OVCAR3 (cell line): ENCODE data around the gene TMEM167B.

GRCh38 chr1:109090481-109091511, at the start of gene TMEM167B:
Gene TMEM167B (plus strand): TSS chr1:109090764.
- RRBS = 5% methylated on average over 8 of the region's 57 CpGs

- RRBS = no CpG with 5 or more reads among the region's 8 CpGs
Observed at GRCh38 chr1:109259595-109260512, 10.5 kb downstream of the CELSR2 start.

- RRBS = no CpG with 5 or more reads among the region's 7 CpGs
Observed at GRCh38 chr1:109304305-109305356, 2.2 kb downstream of the MYBPHL start.

DNA sequence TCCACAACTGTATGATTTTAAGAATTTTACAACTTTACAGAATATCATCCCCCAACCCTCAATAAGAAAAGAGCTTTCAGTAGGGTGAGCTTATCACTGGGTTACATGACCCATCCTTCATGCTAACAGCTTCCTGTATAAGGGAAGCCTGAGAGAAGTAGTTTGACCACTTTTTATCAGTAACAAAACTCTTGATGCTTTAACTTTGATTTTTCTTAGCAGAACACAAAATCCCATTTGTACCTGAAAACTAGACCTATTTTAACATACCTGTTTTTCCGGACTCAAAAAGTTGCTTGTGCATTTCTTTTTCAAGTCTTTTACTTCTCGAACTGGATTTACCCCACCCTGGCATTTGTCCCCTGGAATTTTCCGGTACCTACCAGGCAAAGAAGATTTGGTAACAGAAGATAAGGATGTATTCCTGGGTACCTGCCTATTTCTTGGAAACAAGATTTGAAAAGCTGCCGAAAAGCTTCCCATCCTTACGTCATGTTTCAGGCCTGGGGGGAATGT, 9.8 kb upstream of the MYBPHL start:
- RRBS = 98% methylated on average over 2 of the region's 5 CpGs

GRCh38 chr1:109317284-109318092, 10.7 kb upstream of the MYBPHL start:
- RRBS = no CpG with 5 or more reads among the region's 18 CpGs

- RRBS = no CpG with 5 or more reads among the region's 4 CpGs
Observed at GRCh38 chr1:109391118-109391592, 6.6 kb downstream of the SORT1 start.

- RRBS = 11% methylated on average over 4 of the region's 14 CpGs
Observed at GRCh38 chr1:109509216-109509445, 396 bp downstream of the AMIGO1 start.

DNA sequence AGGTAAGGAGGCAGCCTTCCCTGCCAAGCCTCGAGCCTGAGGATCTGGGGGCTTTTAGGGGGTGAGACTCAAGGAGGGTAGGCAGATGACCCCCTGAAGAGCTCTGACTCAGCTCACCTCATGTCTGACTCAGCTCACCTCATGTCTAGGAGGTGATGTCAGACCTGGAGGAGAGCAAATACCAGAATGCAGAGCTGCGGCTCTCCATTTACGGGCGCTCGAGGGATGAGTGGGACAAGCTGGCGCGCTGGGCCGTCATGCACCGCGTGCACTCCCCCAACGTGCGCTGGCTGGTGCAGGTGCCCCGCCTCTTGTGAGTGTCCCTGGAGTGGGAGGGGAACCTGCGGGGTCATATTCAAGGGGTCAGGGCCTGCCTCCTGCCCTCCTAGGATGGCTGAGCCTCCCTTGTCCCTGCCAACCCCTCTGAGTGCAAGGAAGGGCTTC, 8.9 kb downstream of the AMPD2 start:
- RRBS = no CpG with 5 or more reads among the region's 14 CpGs

- RRBS = no CpG with 5 or more reads among the region's 15 CpGs
Observed at GRCh38 chr1:109631369-109632176, 11.9 kb downstream of the AMPD2 start.

DNA sequence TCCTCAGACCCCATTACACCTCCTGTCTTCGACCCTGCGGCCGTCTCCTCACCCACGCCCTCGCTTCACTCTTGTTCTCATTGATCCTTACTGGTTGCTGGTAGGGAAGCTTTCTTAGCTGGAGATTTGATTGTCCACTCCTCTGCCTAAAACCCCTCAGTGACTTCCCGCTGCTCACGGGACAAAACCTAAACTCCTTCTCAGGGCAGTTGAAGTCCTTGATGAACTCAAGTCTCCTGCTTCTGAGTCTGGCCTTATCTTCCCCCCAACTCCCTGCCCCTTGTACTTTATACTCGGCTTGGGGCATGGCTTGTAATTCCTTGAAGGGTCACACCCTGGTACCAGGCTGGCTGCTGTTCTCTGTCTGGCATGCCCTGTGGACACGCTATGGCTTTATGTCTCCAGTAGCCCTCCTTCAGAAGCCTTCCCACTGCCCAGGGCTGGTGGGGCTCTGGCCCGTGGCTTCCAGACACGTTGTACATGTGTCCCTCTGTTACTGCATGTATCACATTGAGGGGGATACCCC, 2.4 kb upstream of the EPS8L3 start:
- RRBS = no CpG with 5 or more reads among the region's 11 CpGs

DNA sequence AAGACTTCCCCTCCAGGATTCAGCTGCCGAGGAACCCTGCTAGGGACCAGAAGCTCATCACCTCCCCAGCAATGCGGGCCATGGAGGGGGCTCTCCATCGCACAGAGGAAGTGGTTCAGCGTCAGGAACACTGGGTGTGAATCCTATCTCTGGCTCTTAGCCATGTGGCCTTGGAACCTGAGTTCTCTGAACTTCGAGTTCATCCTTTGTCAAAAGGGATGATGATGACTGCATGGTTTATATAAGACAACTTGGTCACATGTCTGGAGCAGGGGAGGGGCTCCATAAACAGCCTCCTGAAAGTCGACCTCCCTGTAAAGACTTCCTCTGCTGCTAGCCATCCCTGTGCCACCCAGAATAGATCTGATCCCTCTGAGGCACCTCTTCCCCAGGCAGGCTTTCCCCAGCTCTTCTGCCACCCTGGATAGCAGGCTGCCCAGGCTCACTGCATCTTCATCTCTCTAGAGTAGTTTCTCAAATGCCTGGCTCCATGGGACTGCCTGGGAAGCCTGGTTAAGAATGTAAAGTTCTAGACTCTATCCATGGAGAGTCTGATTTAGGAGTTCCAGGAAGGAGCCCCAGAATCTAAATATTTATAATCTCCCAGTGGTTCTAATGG, 8.5 kb upstream of the EPS8L3 start:
- RRBS = no CpG with 5 or more reads among the region's 6 CpGs

DNA sequence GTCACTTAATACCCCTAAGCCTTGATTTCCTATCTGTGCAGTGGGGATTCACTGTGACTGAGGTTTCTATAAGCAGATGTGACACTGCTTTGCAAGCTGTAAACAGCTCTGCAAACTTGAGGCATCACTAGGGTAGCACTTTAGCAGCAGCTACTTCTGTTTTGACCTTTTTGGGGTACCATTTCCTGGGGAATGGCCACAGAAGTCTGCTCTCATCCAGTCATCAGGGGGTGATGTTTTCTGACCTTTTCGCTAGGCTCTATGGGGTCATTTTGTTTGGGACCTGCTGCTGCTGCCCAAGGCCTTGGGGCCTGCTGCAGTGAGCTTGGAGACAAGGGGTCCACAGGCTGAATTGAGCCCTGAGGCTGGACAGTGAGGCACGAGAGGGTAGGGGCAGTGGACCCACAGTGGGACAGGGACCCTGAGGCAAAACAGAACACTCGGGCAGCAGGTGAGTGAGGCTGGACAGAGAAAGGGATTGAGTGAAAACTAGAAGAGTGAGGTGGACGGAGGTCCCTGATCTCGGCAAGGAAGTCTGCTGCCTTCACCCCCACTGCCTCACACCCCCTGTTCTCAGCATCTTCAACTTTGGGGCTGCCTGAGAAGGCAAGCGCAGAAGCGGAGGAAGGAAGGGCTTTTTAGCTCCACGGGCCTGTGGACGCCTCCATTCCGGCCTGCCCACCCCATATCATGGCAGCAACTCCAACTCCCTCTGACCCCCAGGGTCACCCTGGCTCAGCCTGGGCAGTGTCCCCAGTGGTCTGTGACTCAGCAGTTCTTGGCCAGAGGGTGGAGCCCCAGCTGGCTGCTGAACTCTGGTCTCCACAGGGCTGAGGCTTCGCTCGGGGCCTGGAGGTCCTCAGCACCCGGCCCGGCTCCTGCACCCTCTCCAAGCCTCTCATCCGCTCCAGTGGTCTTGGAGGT, 59.8 kb upstream of the EPS8L3 start:
- RRBS = no CpG with 5 or more reads among the region's 15 CpGs

DNA sequence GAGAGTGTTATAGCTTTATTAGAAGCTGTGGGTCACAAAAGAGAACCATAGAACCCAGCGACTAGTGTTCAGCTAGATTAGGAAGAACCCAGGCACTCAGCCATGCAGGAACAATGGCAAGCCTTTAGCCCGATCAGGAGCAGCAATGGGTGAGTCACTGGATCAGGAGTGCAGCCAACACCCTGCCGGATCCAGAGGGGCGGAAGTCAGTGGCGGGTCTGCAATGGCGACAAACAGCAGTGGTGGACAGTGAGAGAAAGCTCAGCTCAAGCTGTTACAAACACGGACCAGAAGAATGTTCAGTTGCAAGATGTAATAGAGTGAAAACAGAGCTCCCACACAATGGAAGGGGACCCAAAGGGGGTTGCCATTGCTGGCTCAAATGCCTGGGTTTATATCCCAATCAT, 58.3 kb upstream of the CSF1 start:
- RRBS = no CpG with 5 or more reads among the region's 7 CpGs

GRCh38 chr1:109892372-109892860, 18.2 kb upstream of the CSF1 start:
- RRBS = no CpG with 5 or more reads among the region's 1 CpG

- RRBS = no CpG with 5 or more reads among the region's 2 CpGs
Observed at GRCh38 chr1:109898850-109899169, 11.8 kb upstream of the CSF1 start.

DNA sequence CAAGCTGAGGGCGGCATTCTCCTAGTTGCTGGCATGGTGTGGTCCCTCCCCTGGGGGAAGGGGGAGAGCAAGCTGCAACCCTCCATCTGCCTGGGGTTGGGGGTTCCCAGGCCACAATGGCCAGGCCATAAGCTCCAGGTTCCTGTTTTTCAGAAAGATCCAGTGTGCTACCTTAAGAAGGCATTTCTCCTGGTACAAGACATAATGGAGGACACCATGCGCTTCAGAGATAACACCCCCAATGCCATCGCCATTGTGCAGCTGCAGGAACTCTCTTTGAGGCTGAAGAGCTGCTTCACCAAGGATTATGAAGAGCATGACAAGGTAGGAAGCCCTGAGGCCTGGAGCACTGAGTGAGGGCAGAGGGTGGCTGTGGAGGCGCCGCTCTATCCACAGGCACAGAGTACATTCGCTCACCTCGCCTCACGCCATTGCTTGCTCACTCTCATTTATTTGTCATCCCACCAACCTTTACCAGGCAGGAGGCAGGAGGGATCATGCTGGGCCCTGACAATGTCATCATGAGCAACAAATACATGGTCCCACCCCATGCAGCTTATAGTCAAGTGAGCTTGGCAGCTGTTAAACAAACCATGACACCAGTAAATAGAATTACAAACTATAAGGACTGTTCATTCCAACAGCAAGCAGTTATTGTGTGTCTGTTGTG, 6.6 kb downstream of the CSF1 start:
- RRBS = no CpG with 5 or more reads among the region's 8 CpGs

- RRBS = no CpG with 5 or more reads among the region's 6 CpGs
Observed at GRCh38 chr1:109977145-109977343, 7.5 kb upstream of the AHCYL1 start.

DNA sequence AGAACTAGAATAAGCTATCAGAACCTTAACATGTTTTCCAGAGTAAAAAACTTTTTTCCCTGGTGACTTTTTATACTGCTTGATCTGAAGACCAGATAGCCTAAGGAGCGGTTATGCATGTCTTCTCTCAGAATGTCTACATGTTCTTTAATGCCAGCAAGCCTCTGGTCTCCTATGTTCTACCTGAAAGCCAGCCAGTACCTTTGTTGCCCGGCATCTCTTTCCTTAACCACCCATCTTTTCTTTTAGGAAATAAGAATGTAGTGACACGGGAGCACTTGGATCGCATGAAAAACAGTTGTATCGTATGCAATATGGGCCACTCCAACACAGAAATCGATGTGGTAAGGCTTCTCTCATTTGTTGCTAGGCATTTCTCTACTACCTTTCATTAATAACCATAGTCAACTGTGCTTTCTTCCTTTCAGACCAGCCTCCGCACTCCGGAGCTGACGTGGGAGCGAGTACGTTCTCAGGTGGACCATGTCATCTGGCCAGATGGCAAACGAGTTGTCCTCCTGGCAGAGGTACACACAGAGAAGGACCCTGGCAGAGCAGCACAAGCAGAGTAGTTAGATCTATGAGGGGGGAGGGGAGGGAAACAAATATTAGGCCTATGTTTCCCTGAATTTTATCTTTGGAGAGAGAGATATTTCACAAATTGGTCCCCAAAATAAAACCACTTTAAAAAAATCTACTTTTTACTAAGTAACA, 16.1 kb upstream of the STRIP1 start:
- RRBS = no CpG with 5 or more reads among the region's 12 CpGs

DNA sequence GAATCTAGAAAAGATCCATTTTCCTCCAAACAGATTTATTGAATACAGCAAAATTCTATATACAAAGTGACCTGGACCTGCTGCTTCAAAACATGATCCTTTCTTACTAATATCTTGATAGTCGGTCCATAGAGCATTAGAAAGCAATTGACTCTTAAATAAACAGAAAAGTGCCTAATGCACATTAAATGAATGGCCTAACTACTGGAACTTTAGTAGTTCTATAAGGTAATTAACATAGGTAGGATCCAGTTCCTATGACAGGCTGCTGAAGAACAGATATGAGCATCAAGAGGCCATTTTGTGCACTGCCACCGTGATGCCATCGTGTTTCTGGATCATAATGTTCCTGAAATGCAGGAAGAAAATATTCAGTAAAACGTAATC, 6.3 kb downstream of the LAMTOR5 start:
- RRBS = no CpG with 5 or more reads among the region's 4 CpGs